ENCODE measurements around the genes COL11A2, KIFC1 and PHF1.

DNA sequence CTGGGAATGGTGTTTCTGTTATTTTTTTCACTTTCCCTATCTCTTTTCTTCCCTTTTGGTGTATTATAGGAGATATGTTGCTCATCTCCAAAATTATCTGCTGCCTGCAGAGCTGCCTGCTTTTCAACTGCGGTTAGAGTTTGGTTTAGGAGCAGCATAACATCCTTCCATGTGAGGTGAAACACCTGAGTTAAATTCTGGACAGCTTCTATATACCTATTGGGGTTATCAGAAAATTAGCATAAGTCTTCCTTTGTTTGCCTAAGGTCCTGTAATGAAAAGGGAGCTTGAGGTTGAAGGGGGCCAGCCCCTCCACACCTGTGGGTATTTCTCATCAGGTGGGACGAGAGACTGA, 45.8 kb downstream of the HLA-DPB1 start:
- PRO-cap = unidirectional peak, plus-strand start at position 285 of the sequence
- RAMPAGE, long total RNA, 2 experiments = no peak in any of the 2 experiments

DNA sequence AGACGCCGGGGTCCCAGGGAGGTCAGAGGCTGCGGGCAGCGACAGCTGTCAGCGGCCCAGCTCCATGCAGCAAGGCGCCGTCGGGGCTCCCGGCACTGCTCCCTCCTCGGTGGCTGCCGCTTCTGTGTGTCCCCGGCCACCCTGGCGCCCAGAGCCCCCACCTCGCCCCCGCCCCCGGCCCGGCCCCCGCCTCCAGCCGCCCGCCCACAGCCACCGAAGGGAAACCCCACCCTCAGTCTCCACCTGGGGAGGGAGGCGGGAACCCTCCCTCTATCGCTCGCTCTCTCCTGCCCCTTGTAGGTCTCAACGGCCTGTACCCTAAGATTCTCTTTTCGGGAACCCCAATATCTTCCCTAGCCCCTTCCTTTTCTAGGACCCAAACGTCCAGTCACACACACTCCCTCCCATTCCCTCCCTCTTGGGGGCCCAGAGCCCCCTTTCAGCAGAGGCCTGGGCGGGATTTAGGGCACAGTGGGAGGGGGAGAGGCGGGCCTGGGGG, at the start of gene COL11A2:
Gene COL11A2, minus strand, starts transcription at position 128 of the 499 bp plus-strand sequence.
- PRO-cap = no peak
- RAMPAGE, long total RNA, 2 experiments = no peak in any of the 2 experiments

GRCh38 chr6:33193881-33194477, 1.7 kb upstream of the COL11A2 start:
- PRO-cap = no peak
- RAMPAGE, long total RNA, 2 experiments = no peak in any of the 2 experiments

DNA sequence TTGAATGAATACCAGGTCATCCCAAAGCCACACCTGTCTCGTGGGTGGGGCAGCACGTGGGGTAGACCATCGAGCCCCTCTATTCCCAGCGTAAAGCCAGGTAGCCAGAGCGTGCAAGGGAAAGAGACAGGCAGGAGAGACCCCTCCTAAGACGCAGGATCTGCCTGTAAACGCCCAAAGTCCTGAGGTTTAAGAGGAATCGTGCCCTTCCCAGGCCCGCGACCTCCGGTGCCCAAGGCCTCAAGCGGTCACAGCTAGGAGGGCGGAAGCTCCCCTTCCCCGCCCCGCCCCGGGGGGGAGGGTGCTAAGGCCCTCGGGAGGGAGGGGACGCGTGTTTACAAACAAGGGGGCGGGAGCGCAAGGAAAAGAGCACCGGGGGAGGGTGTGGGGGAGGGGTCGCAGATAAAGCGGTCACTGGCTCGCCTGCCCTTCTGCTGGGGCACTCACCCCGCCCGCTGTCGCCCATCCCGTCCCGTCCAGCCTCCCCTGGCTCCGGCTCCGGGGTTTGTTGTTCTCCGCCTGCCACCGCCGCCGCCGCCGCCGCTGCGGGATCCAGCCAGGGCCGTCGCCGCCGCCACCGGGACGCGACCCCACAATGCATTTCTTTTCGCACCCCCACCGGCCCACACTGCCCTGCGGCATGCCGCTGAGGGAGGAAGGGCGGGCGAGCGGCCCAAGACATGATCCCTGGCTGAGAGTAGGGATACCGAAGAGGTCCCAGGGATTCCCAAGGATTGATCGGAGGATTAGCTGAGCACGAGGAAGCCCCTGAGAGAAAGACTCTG, 478 bp downstream of the RXRB start:
- PRO-cap = bidirectional peak, plus-strand start at position 414 of the sequence, minus-strand start at position 242 of the sequence; bidirectional peak, plus-strand start at position 628 of the sequence, minus-strand start at position 594 of the sequence
- RAMPAGE, long total RNA, 2 experiments = start-site peak on the minus strand in 1 of 2 experiments, centred at position 619 of the sequence, 13 reads per replicate

DNA sequence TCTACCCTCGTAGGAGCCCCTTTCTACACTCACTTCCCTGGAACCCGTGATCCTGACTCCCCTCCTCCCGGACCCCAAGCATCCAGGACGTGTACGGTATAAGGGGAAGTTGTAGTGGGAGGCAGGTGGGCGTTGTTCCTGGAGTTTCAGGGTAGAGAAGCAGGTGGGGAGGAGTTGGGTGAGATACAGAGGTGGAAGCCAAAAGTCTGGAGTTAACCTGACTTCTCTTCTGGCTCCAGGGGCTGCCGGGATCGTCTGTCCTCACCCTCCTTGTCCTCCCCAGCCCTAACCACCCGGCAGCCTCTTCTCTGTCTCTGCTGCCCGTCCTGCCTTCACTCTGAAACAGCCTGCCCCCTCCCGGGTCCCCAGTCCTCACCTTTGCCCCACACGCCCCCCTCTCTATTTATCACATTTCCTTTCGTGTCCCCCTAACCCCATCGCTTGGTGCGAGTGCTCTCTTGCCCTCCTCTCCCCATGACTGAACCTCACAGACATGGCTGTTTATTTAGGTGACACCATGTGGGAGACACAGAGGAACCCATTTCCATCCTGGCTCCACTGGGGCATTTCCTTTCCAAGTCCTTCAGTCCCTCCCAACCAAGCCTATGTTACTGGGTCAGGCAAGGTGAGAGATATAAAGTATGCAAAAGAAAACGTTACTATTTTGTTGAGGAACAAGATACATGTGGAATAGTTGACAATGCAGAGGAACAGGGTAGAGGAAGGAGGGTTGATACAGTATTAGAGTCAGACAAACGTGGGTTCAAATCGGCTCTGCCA, 5.7 kb downstream of the RING1 start:
- PRO-cap = no peak
- RAMPAGE, long total RNA, 2 experiments = no peak in any of the 2 experiments

DNA sequence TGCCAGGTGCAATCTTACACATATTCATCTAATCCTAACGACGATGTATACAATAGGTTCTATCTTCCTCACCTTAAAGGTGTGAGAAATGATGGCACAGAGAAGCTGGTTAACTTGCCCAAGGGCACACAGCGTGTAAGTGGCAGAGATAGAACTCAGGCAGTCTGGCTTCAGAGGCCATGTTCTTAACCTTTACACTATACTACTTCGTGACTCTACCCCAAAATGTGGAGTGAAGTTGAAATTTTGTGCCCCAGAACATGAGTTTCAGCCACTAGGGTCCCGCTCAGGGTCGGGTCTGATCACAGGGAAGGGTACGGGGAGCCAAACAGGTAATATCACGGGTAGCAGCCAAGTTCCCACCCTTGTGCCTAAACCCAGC, 543 bp downstream of the VPS52 start:
- PRO-cap = no peak
- RAMPAGE, long total RNA, 2 experiments = no peak in any of the 2 experiments

GRCh38 chr6:33288603-33288801, 537 bp downstream of the WDR46 start:
- PRO-cap = no peak
- RAMPAGE, long total RNA, 2 experiments = no peak in any of the 2 experiments

GRCh38 chr6:33297379-33297633, 1.4 kb downstream of the RGL2 start:
- PRO-cap = no peak
- RAMPAGE, long total RNA, 2 experiments = no peak in any of the 2 experiments

DNA sequence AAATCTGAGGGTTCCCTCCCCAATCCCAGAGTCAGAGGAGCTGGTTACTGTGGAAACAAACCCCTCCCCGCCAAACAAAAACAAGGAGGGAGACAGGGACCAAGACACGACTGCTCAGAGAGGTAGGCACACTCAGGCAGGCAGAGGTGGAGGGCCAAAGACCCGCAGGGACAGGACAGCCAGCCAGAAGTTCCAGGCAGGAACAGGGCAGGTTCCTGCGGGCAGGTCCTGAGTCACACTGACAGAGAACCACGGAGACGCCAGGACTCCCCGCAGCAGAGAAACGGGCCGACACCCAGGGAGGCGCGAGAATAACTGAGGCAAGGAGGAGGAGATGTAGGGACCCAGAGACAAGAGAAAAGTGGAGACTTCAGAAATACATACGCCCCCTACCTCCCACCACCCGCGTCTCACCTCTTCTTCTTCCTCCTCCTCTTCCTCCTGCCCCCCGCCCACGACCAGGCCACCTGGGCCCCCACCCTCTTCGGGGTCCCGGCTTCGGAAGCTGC, 647 bp downstream of the RGL2 start:
- PRO-cap = unidirectional peak, plus-strand start at position 107 of the sequence; bidirectional peak, plus-strand start at position 244 of the sequence, minus-strand start at position 240 of the sequence
- RAMPAGE, long total RNA, 2 experiments = no peak in any of the 2 experiments

DNA sequence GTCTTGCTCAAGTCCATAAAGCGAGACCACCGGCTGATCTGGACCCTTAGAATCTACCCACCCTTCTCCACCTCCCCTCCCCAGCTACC, 905 bp downstream of the TAPBP start:
- PRO-cap = no peak
- RAMPAGE, long total RNA, 2 experiments = no peak in any of the 2 experiments

GRCh38 chr6:33313668-33313726, 381 bp downstream of the TAPBP start:
- PRO-cap = bidirectional peak, plus-strand start at chr6:33313709, minus-strand start at chr6:33313479
- RAMPAGE, long total RNA, 2 experiments = no peak in any of the 2 experiments

- PRO-cap = no peak
- RAMPAGE, long total RNA, 2 experiments = start-site peak on the minus strand in 1 of 2 experiments, at chr6:33320450-33321031 at its widest, 18 to 20 reads per replicate
These were observed 2.4 kb downstream of the DAXX start for GRCh38 chr6:33319981-33321111.

GRCh38 chr6:33391753-33392724, at the start of gene KIFC1:
Gene KIFC1, plus strand, starts transcription at chr6:33391823.
- PRO-cap = bidirectional peak, plus-strand start at chr6:33391830, minus-strand start at chr6:33391558
- RAMPAGE, long total RNA, 2 experiments = no peak in any of the 2 experiments

DNA sequence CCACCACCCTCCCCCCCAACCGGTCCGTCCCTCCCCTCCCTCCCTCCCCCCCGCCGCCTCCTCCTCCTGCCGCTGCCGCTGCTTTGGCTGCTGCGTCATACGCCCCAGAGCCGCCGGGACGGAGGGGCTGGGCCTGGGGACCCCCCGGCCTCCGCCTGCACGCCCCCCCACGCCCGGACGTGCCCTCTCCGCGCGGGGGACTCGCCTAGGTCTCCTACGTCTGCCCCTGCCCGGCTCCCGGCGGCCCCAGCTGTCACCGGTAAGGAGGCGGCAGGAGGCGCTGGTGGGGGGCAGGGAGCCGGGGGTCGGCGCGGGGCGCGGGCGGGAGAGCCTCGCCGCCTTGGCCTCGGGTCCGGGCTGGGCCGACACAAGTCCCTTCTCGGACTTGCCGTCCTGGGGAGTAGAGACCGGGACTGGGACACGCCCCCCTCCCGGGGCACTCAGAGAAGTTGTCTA, at the start of gene PHF1:
Gene PHF1, plus strand, starts transcription at position 58 of the 456 bp plus-strand sequence.
- PRO-cap = bidirectional peak, plus-strand start at position 107 of the sequence, minus-strand start outside the sequence
- RAMPAGE, long total RNA, 2 experiments = start-site peak on the plus strand in 2 of 2 experiments, centred at positions 67 to 79 of the sequence, 48 to 99 reads per replicate

GRCh38 chr6:33415833-33416869, 1.8 kb downstream of the CUTA start:
- PRO-cap = no peak
- RAMPAGE, long total RNA, 2 experiments = no peak in any of the 2 experiments

GRCh38 chr6:33418567-33418776, 565 bp upstream of the CUTA start:
- PRO-cap = no peak
- RAMPAGE, long total RNA, 2 experiments = no peak in any of the 2 experiments

DNA sequence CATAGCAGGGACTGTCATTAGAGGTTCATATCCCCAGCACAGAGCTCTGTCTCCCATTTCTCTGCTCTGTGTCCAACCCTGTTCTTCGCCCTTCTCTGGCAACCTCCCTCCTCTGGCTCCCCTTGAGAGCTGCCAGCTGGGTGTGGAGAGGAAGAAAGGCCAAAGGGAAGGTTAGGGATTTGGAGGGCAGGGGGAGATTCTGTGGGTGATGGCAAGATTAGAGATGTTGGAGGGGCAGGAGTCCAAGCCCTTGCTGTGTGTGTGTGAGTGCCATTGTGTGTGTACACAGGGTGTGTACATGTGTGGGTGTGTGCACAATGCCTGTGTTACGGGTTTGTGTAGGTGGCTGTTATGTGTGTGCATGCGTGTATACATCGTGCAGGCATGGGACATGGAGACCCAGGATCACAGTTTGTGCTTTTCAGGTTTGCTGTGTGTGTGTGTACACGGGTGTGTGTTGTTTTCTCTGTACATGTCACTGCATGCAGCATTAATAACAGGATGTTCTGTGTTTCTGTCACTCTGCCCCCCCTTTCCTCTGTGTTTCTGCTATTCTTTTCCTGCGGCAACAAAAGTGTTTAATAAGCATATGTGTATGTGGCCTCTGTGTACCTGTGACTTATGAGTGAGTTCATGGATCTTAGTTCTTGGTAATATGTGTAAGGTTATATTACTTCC, 9.6 kb downstream of the SYNGAP1 start:
- PRO-cap = no peak
- RAMPAGE, long total RNA, 2 experiments = no peak in any of the 2 experiments

DNA sequence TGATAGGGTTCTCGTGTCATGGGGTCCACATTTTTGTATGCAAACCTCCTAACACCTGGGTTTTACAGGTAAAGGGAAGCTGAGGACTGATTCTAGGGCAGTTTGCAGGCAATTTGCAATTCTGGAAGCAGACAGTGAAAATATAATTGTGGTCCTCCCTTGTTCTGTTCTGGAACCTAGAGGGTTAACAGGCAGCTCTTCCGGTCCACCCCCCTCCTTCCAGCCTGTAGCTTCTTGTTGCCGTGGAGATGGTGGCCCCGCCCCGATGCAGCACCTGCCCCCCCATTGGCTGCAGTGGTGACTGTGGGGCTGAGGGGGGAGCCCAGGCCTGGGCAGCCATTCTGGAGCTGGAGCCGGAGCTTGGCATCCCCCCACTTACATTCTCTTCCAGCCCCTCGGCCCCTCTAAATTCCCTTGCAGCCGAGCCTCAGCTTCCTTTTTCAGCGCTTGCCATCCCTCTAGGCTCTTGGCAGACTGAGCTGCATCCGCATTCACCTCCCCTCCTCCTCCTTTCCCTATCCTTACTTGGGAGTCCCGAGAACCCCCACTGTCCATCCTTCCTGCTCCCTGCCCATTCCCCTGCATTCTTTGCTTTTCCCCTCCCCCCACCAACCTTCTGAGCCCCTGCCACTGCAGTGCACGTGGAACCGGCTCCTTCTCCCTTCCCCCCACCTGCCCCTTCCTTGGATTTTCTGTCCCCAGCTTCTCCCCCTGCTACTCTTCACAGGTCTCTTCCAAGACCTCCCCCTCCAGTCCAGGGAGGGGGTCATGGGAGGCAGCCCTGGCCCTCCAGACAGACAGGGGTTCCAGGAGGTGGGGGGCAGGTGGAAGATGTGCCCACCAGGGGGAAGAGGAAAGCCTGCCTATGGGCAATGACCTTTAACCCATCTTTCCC, 11.3 kb downstream of the SYNGAP1 start:
- PRO-cap = no peak
- RAMPAGE, long total RNA, 2 experiments = no peak in any of the 2 experiments

DNA sequence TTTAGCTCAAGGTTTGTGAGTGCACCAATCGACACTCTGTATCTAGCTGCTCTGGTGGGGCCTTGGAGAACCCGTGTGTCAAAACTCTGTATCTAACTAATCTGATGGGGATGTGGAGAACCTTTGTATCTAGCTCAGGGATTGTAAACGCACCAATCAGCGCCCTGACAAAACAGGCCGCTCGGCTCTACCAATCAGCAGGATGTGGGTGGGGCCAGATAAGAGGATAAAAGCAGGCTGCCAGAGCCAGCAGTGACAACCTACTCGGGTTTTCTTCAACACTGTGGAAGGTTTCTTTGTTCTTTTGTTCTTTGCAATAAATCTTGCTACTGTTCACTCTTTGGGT, 47.1 kb downstream of the BAK1 start:
- PRO-cap = no peak
- RAMPAGE, long total RNA, 2 experiments = no peak in any of the 2 experiments

DNA sequence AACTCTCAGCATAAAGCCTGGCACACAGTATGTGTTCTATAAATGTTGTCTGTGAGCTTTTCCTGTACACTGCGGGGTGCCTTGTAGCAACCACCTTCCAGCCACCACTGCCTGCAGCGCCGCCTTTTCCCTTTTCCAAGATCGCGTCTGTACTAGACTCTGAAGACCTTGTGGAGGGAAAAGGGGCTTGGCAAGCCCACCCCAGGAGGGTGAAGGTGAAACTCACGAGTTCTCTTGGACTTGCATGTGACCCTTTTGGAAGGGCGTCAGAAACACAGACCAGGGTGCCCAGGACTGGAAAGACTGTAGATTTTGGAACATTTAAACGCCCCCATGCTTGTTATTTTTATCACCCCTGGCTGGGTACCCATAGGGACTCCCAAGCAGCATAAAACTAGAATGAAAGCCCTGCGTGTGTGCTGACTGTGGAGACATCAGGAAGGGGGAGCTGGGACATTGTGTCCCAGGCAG, 8.4 kb downstream of the BAK1 start:
- PRO-cap = no peak
- RAMPAGE, long total RNA, 2 experiments = no peak in any of the 2 experiments

All from body of pancreas (tissue), 2 donors.